A375 (cell line): ENCODE data around the genes GXYLT1, ADAMTS20 and IRAK4.

GRCh38 chr12:42086198-42086622 lies 58.5 kb downstream of the GXYLT1 start:
- RAMPAGE, long total RNA = no peak

DNA sequence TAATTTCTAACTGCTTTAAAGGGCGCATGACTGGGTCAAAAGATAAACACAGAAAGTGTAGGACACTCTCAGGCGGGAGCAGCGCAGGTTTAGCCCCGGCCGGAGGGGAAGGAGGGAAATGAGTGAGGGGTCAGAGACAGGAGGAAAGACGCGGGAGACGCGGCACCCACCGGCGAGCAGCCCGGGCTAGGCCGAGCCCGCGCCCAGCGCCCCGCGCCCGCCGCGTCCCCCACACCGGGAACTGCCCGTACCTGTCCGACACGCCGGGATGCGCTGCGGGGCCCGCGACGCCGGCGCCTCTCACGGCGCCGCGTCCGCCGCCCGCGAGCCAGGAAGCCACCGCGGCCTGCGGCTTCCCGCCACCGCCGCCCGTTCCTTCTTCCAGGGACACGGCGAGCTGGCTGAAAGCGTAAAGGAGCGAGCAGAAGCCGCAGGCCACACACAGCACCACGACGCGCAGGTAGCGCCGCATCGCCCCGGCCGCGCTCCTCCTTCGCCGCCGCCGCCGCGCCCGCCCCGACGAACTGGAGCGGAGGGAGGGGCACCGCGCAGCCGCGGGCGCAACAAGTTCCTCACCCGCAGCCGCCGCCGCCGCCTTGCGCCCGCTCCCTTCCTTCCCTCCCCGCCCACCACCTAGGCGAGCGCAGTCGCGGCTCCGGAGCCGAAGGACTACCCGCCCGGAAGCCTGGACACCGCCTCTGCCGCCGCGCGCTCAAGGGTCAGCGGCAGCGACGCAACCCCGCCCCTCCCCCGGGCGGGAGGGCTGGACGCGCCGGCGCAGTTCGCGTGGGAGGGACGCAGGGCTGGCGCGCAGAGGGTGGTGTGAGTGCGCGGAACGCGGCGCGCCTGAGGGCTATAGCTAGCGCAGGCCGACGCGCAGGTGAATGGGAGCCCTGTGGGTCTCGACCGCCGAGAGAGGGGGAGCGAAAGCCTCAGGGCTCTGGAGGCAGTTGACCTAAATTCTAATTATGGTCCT lies at the start of gene GXYLT1:
TSS of gene GXYLT1 (minus strand) at position 700 of the 976 bp plus-strand sequence.
- RAMPAGE, long total RNA = no peak

- RAMPAGE, long total RNA = no peak
Measured at GRCh38 chr12:42356283-42356587, 30.3 kb downstream of the PPHLN1 start.

DNA sequence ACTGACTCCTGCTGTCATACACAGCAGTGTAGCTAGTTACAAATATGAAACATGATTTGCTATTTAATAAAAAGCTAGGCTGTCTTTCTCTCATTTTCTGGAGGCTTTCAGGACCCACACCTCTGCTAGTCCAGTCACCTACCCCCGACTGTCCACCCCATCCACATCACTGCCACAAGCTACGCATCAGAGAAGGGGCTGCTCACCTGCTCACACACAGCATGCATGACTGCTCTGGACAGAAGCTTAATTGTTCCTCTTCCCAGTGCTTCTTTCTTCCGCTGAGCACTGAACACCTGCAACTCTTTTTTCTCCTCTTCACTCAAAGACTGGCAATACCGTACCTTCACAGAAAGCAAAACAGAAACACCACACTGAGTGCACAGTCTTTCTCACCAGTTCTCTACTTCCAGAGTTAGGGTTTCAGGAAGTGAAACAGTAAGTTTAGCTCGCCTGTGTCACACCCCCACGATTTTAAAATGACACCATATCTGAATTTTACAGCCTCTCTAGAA lies 120.2 kb downstream of the PRICKLE1 start:
- RAMPAGE, long total RNA = no peak

DNA sequence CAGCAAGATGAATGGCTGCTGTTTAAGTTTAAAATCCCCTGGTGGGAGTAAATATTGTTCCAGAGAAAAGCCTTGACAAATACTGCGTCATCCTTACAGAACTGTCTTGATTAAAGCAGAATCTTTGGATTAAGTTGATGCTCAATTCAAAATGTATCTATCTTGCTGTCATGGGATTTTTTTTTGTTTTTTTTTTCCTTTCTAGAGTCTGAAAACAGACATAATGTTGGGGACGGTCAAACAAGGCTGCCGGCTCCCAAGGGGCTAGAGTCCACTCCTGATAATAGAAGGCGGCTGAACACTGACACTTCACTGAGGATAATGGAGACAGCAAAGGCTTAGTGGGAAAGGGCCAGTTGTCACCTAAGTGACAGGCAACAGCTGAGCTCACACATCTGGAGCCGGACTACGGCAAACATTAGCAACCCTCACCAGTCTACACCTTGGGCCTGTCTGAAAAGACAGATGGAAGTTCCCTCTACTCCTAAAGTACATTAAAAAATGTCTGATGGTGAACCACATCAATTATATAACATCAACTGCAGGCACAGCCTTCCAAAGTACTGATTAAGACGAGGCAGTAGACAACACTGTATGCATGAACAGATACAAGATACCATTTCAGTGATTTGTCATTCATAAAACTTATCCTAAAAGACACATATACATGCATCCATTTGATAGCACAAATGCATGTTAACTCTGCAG lies 1.6 kb downstream of the PRICKLE1 start:
- RAMPAGE, long total RNA = no peak

- RAMPAGE, long total RNA = no peak
Measured at GRCh38 chr12:42885761-42886179, 296.2 kb upstream of the PRICKLE1 start.

DNA sequence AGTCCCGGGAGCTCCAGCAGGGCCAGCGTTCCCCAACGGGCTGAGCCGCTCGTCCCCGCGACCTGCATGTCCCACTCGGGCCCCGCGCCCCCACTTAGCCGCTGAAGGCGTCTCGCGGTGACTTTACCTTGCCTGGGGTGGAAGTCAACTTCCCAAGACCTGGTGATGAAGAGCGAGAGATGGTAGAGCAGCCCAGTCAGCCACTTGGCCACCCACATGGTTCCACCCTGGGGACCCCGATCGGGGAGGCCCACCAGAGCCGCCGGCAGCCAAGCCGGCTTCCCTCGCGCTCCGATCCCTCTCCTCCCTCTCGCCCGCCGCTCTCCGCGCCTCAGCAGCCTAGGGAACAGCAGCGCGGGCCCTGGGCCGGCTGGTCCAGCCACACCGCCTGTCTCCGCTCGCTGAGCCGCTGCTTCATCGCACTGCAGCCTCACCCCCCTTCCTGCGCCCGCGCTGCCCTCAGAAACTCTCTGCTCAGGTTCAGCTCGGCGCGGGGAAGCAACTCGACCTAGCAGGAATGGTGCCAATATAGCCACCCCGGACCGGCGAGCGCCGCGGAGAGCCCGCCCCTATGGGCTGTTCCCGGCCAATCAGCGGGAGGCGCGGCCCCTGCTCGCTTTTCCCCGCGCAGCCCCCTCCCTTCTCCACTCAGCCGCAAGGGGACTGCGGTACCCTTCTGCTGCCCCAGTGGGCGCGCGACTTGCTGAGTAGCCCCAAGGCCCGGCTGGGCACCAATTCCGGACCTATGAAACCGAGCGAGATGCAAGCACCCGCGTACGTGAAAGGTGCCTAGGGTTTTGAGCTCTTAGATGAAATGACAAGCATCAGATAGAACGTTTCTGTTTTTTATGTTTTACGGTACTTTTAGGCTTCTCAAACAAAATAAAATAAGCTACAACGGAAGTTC lies at the start of gene ADAMTS20:
TSS of gene ADAMTS20 (minus strand) at position 500 of the 907 bp plus-strand sequence.
- RAMPAGE, long total RNA = no peak

GRCh38 chr12:43758829-43759539 lies at the start of gene IRAK4:
Gene IRAK4, plus strand, starts transcription at chr12:43758951.
- RAMPAGE, long total RNA = no peak

DNA sequence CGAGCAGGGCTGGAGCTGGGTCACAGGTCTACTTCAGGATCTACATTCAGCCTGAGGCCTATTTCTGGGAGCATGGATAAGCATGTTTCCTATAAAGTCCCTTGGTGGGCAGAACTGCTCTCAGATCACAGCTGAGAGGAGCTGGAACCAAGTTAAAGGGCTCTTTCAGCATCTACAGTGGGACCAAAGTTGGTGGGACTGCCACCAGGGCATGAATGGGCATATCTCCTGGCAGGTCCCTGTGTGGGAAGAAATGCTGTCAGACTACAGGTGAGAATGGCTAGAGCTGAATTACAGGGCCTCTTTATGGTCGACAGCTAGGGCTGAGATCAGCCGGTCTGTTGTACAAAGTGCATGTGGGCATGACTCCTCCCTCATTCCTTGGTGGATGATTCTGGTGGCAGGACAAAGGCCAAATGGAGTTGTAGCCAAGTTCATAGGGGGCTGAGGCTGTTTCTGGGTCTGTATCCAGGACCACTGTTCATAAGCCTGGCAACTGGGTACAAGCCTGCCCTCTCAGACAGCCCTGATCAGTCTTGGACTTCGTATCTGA lies 460.6 kb downstream of the TMEM117 start:
- RAMPAGE, long total RNA = no peak

GRCh38 chr12:44834936-44835436 lies 41.1 kb downstream of the NELL2 start:
- RAMPAGE, long total RNA = no peak

DNA sequence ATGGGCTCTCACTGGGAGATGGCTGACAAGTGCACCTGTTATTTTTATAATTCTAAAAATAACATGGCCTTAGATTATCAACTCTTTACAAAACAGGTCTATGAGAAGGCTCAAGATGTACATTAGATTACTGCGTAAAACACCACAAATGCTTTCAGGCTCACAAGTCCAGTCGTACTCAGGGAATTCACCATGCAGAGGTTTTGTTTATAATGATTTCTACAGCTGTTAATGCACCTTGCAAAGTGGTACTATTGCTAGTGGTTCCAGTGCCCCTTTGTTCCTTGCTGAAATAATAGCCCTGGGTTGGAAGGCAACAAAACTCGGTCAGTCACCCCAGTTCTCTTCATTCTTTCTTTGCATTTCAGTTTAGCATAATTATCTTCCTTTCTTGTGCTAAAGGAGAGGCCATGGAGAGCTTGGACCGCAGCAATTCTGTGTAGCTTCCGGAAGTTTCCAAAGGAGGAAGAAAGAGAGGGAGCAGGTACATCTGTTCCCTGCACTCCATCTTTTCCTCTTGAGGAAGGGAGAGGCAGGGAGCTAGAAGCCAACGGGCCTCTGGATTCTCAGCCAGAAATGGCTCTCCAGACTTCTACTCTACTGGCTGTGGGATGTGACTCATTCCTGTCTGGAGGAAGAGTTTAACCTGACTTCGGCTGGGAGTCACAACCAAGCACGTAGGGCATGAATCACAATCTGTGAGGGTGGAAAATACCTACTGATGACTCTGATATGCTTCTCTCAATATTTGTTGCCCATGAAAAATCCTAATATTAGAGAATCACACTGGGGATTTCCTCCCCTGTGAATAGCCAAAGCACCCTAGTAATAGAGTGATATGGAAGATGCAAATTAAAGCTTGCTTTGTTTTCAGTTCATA lies 16.8 kb downstream of the ANO6 start:
- RAMPAGE, long total RNA = no peak

- RAMPAGE, long total RNA = no peak
Measured at GRCh38 chr12:45992725-45993202, 2.4 kb upstream of the SCAF11 start.

- RAMPAGE, long total RNA = no peak
Measured at GRCh38 chr12:46192320-46192853, 76.5 kb downstream of the SLC38A1 start.

DNA sequence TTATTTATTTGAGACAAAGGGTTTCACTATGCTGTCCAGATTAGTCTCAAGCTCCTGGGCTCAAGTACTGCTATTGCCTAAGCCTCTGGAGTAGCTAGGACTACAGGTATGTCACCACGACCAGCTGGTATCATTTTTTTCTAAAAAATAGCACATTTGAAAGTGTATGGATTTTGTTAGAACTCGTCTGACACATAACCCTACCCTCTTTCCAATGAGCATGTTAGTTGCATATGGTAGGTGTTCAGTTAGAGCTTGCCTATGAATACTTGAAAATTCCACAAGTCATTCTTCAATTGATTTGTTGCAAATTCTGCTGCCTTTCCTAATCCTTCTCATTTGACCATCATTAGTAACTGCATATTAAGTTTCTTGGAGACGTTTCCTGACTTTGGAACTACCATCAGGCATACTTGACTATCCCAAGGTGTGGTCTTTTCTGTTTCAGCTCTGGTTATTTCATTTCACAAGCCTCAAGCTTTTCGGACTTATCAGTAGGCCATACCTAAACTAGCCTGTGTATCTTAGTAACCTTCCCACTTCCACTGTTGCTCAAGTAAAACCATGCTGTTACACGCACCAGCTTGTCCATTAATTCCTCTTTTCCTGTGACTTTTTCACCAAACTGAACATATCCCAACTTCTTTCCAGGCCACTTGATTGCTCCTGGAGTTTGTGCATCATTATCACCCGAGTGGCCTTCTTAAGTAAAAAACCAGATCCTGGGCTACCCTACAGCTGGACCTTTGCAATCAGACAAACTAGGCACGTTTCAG lies 15.3 kb downstream of the SLC38A2 start:
- RAMPAGE, long total RNA = no peak

- RAMPAGE, long total RNA = no peak
Measured at GRCh38 chr12:46364778-46365550, 7.6 kb downstream of the SLC38A2 start.

- RAMPAGE, long total RNA = no peak
Measured at GRCh38 chr12:46365875-46366769, 6.5 kb downstream of the SLC38A2 start.

DNA sequence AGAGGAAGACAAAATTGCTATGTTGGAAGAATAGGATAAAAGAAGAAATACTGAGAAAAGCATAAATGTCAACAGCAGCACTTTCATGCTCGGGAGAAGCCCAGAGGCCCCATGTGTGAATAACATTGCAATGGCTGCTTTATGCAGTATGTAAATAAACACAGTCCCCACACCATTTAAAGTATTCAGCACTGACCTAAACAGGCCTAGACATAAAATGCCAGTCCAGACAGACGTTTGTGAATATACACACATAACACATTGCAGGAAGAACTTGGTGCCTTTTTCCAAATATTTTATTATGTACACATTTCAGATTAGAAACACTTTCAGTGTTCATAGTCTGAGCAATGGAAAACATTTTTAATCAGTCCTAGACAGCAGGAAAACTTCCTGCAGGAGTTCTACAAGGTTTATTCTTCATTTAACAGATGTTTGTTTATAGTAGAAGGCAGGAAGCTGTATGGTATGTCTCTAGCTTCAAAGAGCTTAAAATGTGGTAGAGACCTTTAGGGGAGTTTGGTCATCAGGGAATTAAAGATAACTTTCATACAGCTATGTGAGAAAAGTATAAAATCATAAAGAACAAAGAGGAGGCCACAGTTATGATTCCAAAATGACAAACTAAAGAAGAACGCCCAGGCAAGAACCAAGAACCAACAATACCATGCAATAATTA lies 30.5 kb upstream of the SLC38A2 start:
- RAMPAGE, long total RNA = no peak

DNA sequence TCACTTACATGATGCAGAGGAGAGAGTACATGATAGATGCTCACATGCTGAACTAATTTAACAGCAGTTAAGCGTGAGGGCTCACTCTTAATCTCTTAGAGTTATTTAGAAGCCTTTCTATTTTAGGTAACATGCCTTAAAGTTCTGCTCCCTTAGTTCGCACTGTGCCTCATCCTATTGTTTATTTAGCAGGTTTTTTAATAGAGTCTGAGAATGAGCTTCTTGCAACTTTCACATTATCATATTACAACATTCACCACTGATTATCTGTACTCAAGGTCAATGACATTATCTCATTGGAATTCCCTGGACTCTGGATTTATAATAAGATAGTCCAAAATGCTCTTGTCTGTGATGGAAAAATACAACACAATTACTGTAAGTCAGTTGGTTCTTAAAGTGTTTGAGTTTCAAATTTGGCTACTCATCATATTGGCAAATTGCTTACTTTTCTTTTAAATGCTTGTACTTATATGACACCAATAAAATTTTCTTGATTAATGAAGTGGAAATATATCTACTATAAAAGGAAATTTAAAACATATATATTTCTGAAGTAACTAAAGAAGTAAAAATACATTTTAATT lies 183.6 kb upstream of the SLC38A2 start:
- RAMPAGE, long total RNA = no peak

DNA sequence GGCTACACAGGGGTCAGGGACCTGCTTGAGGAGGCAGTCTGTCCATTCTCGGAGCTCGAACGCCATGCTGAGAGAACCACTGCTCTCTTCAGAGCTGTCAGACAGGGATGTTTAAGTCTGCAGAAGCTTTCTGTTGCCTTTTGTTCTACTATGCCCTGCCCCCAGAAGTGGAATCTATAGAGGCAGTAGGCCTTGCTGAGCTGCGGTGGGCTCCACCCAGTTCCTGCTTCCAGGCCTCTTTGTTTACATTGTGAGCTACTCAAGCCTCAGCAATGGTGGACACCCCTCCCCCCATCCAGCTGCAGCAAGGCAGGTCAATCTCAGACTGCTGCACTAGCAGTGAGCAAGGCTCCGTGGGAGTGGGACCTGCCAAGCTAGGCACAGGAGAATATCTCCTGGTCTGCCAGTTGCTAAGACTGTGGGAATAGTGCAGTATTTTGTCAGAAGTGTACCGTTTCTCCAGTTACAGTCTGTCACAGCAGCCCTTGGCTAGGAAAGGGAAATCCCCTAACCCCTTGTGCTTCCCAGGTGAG lies 213.3 kb upstream of the SLC38A2 start:
- RAMPAGE, long total RNA = no peak

DNA sequence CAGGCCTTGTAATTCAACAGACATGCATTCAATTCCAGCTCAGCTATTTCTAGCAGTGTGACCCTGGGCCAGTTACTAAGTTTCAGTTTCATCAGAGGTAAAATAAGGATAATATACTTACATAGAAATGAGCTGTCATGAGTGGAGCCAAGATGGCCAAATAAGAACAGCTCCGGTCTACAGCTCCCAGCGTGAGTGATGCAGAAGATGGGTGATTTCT lies 208.5 kb downstream of the SLC38A4 start:
- RAMPAGE, long total RNA = no peak